Omental fat pad (tissue), 4 donors: ENCODE measurements around a stretch of chr2.

DNA sequence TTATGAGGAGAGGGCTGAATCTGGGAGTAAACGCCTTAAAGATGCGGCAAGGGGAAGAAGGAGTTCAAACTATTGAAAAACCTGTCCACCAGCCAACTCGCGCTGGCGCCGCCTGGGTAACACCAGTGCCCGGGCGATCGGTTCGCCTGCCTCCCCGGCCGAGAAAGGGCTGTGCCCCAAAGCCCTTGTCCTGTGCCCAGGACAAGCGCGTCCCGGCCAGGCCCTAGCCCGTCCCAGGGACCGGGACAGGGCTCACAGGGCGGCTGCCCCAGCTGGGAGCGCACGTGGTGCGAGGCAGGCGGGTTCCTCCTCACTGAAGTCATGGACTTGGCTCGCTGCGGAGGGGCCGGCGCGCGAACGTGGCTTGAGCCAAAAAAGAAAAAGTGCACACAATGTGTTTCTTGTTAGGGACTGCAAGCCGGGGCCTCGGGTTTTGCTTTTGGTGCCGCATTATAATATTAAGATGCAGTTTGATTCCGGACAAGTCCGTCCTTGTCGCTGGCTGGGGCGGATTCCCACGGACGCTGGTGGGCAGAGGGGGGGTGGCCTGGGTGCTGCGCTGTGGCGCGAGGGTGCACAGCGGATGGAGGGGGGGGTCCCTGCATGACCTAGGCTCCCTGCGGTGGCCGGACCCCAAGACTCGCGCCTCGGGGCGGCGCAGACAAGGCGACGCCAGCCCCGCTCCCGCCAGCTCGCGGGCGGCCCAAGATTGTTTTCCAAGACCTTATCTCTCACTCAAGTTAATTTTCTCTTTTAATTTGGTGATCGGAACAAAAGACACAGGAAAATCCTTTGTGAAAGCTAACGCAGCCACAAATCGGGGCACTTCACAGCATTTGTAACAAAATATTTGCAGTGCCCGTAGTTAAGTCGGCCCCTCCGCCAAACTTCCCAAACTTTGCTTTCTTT, 5.2 kb upstream of the ID2 start:
- PRO-cap = no peak
- RAMPAGE, long total RNA, 4 experiments = no peak in any of the 4 experiments

- PRO-cap = no peak
- RAMPAGE, long total RNA, 4 experiments = start-site peak on the minus strand in 1 of 4 experiments, at chr2:8681855-8681861 at its widest, 9 reads per replicate
These were observed 204 bp upstream of the ID2 start for GRCh38 chr2:8681718-8681986.

DNA sequence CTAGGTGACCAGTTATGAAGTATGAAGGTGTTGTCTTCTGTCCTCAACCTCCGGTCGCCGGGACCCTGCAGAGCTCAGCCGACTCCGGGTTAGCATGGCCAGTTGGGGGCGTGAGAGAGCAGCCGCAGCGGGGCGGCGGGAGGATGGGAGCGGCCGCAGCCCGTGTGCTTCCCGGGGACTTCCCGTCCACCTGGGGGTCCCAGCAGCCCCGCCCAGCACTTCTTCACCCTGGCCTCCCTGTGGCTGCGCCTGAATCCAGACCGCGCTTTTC, 11.4 kb downstream of the ID2 start:
- PRO-cap = no peak
- RAMPAGE, long total RNA, 4 experiments = no peak in any of the 4 experiments

GRCh38 chr2:8927449-8928564, 75.7 kb downstream of the MBOAT2 start:
- PRO-cap = no peak
- RAMPAGE, long total RNA, 4 experiments = no peak in any of the 4 experiments

DNA sequence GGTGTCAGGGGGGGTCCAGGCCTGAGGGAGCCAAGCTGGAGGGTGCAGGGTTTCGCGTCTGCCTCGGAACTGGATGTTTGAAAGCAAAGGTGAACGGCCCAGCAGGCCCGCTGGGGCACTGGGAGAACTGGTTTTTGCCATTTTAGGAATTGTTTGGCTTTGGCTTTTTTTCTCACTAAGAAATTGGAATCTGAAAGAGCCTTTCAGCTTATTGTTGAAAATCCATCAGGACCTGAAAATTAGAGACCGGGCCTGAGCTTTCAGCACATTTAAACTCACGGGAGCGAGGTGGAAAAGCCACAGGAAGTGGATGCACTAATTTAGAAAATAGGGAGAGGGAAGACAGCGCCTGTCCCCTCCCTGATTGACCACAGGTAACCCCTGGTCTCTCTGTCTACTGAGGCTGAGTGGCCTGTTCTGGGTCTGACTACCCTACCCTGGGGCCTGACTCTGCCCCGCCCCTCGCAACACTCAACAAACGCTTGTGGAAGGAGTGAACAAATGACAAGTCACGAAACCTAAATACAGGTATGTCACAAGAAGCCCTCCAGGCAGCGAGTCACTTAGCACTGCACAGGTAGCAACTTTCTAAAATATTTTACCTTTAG, 100.3 kb upstream of the MBOAT2 start:
- PRO-cap = no peak
- RAMPAGE, long total RNA, 4 experiments = no peak in any of the 4 experiments

GRCh38 chr2:9145110-9145550, 61.5 kb upstream of the ASAP2 start:
- PRO-cap = no peak
- RAMPAGE, long total RNA, 4 experiments = no peak in any of the 4 experiments

DNA sequence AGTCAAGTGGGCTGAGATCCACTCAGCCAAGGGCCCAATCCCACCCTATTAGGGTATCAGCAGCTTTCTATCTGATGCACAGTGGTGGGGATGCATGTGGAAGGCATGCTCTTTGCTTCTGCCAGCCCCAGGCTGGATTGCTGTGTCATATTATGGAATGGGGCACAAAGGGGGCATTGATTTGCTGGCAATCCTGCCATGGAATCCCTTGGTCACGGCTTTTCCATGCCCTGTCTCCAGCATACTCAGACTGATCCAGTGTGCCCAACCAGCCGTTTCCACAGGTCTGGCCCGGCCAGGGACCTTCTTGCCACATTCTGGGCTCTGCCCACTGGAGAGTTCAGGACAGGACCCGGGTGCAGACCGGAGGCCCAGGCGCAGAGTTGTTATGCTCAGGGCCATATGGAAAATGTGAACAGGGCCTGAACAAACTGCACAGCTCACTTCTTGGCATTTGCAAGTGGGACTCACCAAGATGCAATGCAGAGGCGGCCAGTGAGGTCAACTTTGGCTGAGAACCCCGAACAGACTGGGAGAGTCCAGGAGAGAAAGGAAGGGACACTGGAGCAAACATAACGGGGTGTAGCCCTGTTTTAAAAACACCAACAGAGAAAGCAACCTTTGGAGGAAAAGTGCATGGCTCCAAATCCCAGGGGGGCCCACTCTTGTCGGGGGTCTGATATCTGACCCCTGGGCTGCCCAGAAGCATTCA, 15.6 kb upstream of the ASAP2 start:
- PRO-cap = no peak
- RAMPAGE, long total RNA, 4 experiments = no peak in any of the 4 experiments

DNA sequence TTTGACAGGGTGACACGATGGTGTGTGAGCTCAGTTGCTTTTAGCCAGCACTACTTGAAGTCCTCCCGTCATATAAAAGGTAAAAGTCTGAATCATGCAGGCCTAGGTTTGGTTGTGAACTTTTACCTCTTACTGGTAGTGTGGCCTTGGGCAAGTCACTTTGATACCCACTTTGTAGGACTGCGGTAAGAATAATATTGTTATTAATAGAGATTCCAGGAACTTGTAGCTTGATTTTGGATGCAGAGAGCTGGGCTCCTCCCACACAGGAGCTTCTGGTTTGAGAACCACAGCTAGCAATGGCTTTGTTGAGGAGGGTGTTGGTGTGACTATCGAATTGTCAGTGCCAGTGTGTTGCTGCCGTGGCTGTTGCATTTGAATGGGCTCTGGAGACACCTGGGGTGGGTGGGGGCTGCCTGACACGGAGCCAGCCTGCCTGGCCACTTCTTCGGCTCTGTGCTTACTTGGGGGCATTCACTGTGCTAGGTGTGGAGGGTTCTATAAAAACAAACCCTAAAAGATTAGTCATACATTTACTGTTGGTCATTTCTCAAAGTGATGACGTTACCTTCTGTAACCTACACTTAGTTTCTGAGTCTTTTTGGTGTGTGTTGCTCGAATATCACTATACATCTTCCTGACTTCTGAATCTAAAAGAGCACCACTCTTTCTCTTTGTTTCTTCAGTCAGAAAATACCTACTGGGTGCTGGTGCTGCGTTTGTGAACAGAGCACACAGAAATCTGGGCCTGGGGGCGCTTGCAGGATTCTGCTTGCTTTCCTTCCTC, 38.5 kb downstream of the ASAP2 start:
- PRO-cap = no peak
- RAMPAGE, long total RNA, 4 experiments = no peak in any of the 4 experiments

DNA sequence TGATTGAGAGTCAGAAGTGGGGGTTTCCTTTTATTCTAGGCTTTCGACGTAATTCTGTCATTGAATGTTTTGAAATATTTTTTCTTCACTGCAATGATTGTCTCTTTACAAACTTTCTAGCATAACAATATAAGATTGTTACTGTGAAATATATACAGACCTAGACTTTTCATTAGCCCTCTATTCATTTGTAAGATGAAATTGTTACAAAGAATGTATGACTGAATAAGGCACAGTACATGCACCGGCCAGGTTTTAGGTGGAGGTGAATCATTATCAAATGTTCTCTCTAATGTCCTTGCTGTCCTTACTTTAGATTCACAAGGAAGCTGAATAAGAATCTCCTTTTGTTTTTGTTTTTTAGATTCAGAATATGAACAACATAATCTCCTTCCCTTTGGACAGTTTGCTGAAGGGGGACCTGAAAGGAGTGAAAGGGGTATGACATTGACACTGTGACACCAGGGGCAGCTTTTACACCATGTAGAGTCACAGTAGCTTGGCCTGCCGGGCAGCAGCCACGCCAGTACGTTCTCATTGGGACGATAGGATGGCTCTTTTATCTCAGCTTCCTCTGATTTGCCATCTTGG, 105.1 kb downstream of the ITGB1BP1 start:
- PRO-cap = no peak
- RAMPAGE, long total RNA, 4 experiments = no peak in any of the 4 experiments

DNA sequence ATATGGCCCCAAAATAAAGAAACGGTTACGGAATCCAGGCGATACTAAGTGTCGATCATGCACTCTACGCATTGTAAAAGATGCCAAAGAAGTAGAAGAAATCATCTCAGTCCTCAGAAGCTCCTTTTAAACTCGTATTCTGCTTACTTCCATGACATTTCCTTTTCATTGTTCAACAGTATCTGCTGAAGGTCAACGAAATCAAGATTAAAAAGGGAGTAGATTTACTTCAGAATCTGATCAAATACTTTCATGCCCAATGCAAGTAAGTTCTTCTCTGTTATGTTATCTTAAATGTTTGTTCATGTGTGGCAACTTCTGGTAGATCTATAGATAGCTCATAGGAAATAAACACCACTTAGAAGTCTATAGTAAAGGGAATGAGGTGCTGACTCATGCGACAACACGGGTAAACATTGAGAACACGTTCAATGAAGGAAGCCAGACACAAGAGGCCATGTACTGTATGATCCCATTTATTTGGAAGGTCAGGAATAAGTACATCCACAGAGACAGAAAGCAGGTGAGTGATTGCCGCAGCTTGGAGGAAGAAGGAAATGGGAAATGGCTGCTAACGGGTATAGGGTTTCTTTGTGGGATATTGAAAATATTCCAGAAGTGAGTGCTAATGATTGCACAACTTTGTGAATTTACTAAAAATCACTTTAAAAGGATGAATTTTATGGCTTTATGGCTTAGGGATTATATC, 95.5 kb downstream of the ITGB1BP1 start:
- PRO-cap = no peak
- RAMPAGE, long total RNA, 4 experiments = no peak in any of the 4 experiments

- PRO-cap = no peak
- RAMPAGE, long total RNA, 4 experiments = no peak in any of the 4 experiments
These were observed 28.7 kb upstream of the ADAM17 start for GRCh38 chr2:9584302-9584783.

GRCh38 chr2:9594362-9595353, 36.1 kb downstream of the YWHAQ start:
- PRO-cap = no peak
- RAMPAGE, long total RNA, 4 experiments = no peak in any of the 4 experiments

DNA sequence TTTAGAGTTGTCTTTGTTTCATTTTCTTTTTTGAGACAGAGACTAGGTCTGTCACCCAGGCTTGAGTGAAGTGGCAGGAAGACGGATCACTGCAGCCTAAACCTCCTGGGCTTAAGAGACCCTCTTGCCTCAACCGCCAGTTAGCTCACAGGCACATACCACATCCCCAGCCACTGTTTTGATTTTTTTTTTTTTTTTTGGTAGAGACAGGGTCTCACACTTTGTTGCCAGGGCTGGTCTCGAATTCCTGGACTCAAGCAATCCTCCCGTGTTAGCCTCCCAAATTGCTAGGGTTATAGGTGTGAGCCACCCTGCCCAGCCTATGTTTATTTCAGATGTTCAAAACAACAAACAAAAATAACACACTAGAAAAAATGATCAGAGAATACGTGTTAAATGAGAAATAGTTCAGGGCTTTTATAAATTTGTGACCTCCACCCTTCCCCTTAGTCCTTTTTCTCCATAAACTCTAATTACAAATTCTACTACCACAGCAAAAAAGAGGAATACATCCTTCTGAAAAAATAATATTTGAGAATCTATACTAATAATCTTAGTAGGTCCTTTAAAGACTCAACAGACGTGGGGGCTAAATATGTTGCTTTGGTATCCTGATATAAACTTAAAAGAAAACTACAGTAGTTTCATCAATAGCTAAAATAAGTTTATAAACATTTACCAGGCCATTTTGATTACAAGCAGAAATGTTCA, 12.1 kb downstream of the YWHAQ start:
- PRO-cap = no peak
- RAMPAGE, long total RNA, 4 experiments = no peak in any of the 4 experiments

- PRO-cap = no peak
- RAMPAGE, long total RNA, 4 experiments = no peak in any of the 4 experiments
These were observed 19.7 kb upstream of the YWHAQ start for GRCh38 chr2:9650407-9650913.

DNA sequence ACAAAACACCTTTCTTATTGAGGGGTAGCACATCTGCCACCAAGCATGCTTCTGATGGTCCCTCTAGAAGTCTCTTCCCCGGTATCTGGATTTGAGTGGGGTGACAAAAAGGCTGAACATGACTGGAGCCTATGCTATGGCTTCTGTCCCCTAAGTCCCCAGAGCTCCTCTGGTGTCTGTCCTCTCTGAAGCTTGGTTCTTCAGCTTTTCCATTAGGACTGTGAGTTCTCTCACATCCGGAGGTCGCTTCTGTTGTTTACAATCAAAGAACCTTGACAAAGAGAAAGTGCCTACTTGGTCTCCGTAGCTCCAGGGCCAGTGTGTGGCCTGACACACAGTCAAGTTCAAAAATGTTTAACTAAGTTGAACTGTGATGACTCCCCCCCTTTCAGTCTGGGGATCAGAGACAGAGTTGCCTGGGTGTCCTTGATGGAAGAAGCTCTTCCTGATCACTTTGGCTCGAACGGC, 26.2 kb upstream of the YWHAQ start:
- PRO-cap = no peak
- RAMPAGE, long total RNA, 4 experiments = no peak in any of the 4 experiments

GRCh38 chr2:9758718-9759156, 84.5 kb upstream of the TAF1B start:
- PRO-cap = no peak
- RAMPAGE, long total RNA, 4 experiments = no peak in any of the 4 experiments

- PRO-cap = no peak
- RAMPAGE, long total RNA, 4 experiments = no peak in any of the 4 experiments
These were observed 64.8 kb upstream of the TAF1B start for GRCh38 chr2:9778472-9778888.

- PRO-cap = no peak
- RAMPAGE, long total RNA, 4 experiments = no peak in any of the 4 experiments
These were observed 23.2 kb upstream of the TAF1B start for GRCh38 chr2:9819933-9820533.

GRCh38 chr2:9830786-9831390, 12.4 kb upstream of the TAF1B start:
- PRO-cap = no peak
- RAMPAGE, long total RNA, 4 experiments = no peak in any of the 4 experiments

- PRO-cap = no peak
- RAMPAGE, long total RNA, 4 experiments = no peak in any of the 4 experiments
These were observed 1.9 kb downstream of the TAF1B start for GRCh38 chr2:9845137-9845664.